Tongue (tissue), 2 donors: ENCODE results near the gene GDPGP1.

GRCh38 chr15:90183867-90184737 lies 17.0 kb upstream of the SEMA4B start:
- RAMPAGE, long total RNA, result no peak

DNA sequence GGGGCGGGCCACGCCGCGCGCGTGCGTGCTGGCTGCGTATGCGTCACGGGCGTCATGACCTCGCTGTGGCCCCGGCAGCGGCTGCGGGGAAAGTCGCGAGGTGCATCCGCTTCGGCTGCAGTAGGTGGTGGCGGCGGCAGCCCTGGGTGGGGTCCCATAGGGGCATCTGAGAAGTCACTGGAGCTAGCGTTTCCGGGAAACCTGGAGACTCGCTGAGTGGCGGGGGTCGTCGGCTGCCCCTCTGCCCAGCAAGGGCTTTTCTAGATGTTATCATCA lies at the start of gene GDPGP1:
Gene GDPGP1 (plus strand): TSS at position 37 of the 276 bp plus-strand sequence.
- RAMPAGE, long total RNA, result no peak

- RAMPAGE, long total RNA, result no peak
These were observed 5.7 kb upstream of the ZNF774 start for GRCh38 chr15:90346443-90346804.

- RAMPAGE, long total RNA, result no peak
These were observed 42.9 kb upstream of the CRTC3 start for GRCh38 chr15:90486764-90487234.

DNA sequence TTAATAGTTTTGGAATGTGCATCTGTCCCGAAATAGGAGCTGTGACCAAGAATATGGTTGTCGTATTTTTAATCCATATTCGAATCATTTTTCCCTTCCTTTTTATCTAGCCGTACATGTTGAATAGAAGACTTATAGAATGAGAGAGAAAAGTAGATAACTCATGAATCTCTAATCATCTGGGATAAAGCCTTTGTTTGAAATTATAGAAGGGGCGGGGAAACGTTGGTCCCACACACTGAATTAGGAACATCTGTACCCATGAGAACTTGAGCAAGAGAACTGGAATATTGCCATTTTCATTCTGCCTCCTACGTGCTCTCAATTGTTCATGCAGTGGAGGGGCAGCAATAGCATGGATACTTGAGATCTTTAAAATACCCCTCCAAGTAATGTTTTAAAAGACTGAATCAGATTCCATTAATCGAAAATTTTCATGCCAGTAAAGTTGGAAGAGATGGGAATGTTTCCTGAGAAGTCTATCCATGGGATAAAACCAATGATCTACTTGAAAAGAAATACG lies 23.7 kb downstream of the CRTC3 start:
- RAMPAGE, long total RNA, result no peak

GRCh38 chr15:90593331-90594130 lies 63.8 kb downstream of the CRTC3 start:
- RAMPAGE, long total RNA, result no peak

DNA sequence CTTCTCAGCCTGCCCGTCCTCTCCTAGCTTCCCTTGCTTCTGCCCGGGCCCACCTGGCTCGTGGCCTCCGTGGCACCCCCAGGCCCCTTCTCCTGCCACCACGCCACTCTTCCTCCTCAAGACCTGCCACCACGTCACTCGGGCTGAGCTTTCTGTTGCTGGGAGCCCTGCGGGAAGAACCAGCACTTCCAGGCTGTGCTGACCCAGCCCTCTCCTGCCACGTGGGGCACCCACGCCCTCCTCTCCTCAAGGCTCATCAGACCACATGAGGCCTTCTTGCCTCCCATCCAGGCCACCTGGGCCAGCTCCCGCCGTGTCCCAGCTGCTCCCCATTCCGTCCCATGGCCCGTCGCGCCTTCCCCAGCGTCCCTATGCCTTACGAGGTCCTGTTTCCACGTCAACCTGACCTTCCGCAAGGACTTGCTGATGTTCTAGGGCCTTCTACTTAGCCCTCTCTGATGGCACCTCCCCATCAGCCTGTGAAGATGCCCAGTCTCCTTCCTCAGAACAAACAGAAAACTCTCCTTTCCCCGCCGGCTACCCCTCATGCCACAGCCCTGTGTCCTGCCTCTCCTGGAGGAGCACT lies 71.2 kb upstream of the BLM start:
- RAMPAGE, long total RNA, result no peak

DNA sequence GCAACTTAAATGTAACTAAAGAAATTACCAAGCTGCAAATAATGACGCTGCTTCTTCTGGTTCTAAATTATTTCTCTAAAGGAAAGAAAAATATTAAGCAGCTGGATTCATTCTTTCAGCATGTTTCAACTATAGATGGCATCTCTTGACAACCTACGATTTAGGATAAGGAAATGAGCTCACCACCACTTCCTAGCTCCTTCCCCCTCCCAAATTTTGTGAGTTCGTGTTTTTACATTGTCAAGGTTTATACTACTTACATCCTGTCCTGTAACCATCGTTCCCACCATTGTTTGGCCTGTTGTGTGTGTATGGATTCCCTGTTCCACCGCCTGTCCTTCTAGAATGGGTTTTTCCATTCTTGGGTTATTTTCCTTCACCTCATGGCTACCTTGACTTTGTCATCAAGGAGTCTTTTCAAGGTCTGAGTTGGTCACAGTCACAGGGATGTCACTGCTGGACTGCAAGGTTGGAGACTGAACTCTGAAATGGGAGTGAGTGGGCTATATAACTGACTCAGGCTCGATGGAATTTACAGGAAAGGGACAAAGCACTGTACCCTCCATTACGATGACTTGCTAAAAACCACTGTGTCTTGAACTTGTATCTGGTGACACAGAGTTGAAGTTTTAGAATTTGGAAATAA lies 67.0 kb upstream of the BLM start:
- RAMPAGE, long total RNA, result no peak

- RAMPAGE, long total RNA, result no peak
These were observed 56.9 kb upstream of the BLM start for GRCh38 chr15:90659943-90660974.

- RAMPAGE, long total RNA, result no peak
These were observed 56.2 kb upstream of the BLM start for GRCh38 chr15:90660975-90661275.

GRCh38 chr15:90680678-90680887 lies 36.6 kb upstream of the BLM start:
- RAMPAGE, long total RNA, result no peak

DNA sequence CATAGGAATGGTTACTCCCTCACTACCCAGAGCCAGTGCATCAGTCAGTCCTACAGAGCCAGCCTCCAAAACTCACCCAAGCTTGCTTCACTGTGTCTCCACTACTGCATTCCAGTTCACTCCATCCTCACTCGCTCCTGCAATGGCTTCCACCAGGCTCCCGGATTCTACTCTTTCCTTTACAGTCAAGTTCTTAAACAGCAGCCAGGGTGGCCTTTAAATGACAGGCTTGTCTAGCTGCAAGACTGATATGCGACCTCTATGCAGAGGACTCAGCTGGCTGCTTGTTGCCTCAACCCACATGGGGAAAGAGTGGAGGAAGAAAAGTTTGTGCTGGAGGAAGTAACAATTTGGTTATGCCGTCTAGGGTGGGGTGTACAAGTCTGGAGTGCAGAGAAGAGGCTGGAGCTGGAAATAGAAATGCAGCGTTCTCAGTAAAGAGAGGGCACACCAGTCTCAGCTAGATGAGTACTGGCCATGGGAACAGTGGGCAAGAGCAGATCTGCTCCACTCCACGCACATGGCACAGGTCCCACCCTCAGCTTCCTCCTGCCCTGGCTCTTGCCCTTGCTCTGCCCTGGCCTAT lies 60.0 kb upstream of the FURIN start:
- RAMPAGE, long total RNA, result no peak

DNA sequence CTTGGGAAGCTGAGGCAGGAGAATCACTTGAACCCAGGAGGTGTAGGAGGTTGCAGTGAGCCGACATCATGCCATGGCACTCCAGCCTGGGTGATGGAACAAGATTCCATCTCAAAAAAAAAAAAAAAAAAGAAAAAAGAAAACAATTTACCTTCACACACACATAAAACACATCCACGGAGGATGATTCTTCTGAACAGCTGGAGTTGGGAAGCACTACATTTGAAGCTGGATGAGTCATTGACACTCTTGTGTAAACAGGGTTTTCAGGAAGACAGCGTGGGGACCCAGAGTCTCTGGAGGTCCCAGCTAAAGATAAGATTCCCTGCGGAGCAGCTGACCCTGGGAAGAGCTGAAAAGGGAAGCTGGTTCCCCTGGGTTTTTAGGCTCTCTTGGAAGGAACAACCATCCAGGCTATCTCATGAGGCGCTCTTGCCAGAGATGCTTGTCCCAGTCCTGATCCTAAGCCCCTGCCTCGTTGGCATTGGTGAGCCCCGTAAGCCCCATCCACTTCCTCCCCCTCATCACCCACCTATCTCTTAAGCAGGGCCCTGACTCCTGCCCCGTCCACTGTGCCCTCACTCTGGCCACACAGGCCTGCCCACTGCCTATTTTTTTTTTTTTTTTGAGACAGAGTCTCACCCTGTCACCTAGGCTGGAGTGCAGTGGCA lies 32.0 kb upstream of the FURIN start:
- RAMPAGE, long total RNA, result no peak

- RAMPAGE, long total RNA, result no peak
These were observed 29.8 kb upstream of the FURIN start for GRCh38 chr15:90838619-90838929.

GRCh38 chr15:90861301-90861766 lies 7.1 kb upstream of the FURIN start:
- RAMPAGE, long total RNA, result no peak

DNA sequence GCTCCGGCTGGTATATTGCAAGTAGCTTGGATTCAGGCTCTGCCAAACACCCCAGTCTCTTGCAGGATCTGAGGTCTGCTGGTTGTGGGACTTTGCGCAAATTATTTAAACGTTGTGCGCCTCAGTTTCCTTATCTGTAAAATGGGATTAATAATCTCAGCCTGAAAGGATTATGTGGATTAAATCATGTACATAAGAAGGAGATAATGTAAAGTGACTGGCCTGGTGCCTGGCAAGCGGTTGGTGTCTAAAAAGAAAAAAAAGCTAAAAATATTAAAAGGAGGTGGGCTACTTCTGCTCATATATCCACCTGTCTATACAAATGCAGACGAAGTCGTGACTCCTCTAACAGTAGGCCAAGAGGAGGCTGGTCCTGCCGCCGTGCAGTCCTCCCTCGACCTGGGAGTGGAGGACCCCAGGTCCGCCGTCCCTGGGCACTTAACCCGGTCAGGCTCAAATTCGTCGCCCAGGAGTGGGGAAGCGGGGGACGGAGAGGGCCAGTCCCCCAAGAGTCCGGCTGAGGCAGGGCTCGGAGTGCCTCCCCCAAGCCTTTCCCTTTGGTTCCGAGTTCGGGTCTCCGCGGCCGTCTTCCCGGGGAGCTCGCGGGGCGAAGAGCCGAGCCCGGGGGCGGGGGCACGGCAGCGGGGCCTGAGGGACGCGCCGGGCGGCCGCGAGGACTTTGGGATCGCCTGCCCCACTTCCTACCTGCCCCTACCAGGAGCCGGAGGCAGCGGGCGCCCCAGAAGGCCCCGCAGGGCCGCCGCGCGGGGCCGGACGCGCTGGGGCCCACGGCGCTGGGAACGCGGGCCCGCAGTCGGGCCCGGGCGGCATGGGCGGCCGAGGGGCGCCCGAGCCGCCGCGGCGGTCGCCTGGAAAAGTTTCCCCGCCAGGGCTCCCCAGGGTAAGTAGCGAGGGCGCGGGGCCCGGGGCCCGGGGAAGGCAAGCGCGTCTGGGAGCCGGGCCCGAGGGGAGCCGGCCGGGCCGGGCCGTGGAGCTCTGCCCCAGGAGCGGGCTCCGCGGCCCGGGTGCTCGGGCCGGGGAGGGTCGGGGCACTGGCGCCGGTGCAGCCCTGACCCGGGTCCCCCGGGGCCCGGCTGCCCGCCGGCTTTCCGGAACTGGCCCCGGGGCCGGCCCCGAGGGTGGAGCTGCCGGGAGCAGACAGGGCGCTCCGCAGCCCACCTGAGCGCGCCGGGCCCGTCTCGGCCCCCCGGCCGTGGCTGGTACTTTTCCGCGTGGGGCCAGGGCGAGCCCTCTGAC lies 2.7 kb downstream of the FURIN start:
- RAMPAGE, long total RNA, result no peak

DNA sequence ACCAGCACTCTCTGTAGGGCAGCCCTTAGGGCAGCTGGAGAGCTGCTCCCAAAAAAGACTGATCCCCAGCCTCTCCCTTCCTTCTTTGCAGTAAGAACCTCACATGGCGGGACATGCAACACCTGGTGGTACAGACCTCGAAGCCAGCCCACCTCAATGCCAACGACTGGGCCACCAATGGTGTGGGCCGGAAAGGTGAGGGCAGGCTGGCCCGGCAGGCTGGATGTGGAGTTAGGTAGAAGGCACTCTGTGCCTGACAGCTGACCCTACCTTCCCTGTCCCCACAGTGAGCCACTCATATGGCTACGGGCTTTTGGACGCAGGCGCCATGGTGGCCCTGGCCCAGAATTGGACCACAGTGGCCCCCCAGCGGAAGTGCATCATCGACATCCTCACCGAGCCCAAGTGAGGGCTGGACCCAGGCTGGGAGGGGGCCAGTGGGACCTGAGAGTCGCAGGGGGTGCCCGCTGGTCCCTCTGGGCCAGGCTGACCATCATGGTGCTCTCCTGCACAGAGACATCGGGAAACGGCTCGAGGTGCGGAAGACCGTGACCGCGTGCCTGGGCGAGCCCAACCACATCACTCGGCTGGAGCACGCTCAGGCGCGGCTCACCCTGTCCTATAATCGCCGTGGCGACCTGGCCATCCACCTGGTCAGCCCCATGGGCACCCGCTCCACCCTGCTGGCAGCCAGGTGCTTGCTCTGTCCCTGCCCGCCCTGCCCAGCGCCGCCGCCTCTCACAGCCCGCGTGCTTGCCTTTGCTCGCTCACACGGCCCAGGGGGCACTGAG lies 4.5 kb upstream of the FES start:
- RAMPAGE, long total RNA, result no peak

DNA sequence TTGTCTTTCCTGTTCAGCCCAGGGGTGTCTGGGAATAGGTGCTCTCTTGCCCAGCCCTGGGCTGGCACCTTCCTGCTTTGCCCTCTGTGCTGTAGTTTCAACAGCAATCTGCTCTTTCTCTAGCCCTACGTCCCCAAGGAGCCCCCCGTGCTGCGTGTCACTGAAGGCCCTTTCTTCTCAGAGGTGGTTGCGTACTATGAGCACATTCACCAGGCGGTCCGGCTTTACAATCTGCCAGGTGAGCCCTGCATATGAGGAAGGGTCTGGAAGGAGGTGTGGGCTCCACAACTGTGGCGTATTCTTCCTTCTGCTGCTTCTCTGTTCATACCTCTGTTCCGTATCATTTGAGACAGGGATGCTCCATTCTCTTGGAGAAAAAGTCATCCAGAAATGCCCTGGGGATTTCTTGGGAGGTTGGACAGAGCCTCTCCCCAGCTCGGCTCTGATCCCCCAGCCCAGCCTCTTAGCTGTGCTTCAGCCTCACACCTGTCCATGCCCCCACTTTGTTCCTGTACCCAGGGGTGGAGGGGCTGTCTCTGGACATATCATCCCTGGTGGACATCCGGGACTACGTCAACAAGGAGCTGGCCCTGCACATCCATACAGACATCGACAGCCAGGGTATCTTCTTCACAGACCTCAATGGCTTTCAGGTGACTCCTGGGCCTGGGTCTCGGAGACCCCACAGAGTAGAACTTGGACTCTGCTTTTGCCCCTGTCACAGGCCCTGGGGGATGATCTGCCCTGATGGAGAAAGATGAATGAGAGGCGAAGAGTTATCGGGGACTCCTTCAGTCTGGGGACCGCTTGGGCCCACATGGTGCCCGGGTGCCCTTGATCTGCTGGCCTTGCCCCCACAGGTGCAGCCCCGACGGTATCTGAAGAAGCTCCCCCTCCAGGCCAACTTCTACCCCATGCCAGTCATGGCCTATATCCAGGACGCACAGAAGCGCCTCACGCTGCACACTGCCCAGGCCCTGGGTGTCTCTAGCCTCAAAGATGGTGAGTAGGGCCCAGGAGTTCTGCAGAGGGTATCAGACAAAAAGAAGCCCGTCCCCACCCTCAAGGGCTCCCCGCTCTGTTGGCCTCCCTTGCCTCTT lies 10.0 kb downstream of the MAN2A2 start:
- RAMPAGE, long total RNA, result no peak

DNA sequence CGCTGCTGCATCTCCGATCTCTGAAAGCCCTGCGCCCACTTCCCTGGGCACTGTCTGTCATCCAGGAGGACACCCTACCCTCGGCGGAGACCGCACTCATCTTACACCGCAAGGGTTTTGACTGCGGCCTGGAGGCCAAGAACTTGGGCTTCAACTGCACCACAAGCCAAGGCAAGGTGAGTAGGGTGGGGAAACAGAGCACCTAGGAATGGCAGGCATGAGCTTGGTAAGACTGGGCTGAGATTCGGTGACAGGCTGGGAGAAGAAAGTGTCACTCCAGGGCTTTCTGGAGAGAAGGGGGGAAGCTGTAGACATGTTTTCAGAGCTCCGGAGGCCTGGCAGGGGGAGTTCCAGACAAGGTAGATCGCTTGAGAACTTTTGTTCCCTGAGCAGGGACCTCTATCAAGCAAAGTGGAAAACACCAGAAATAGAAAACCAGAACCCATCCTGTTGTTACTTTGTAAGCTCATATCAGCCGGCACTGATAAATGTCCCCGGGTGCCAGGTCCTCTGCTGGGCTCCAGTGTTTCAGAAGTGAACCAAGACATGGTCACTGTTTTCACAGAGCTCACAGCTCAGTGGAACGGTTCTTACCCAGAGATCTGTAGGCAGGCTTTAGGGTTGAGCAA lies 13.7 kb downstream of the HDDC3 start:
- RAMPAGE, long total RNA, result no peak

- RAMPAGE, long total RNA, result no peak
These were observed 15.2 kb downstream of the PRC1 start for GRCh38 chr15:90979100-90979535.